Tibial nerve (tissue), 3 donors: Measurements from ENCODE around the genes STX8, TMEM220 and SHISA6.

- PRO-cap = no peak
- RAMPAGE, long total RNA, 3 experiments = no peak in any of the 3 experiments
These were observed 175.0 kb downstream of the NTN1 start for GRCh38 chr17:9196193-9196868.

DNA sequence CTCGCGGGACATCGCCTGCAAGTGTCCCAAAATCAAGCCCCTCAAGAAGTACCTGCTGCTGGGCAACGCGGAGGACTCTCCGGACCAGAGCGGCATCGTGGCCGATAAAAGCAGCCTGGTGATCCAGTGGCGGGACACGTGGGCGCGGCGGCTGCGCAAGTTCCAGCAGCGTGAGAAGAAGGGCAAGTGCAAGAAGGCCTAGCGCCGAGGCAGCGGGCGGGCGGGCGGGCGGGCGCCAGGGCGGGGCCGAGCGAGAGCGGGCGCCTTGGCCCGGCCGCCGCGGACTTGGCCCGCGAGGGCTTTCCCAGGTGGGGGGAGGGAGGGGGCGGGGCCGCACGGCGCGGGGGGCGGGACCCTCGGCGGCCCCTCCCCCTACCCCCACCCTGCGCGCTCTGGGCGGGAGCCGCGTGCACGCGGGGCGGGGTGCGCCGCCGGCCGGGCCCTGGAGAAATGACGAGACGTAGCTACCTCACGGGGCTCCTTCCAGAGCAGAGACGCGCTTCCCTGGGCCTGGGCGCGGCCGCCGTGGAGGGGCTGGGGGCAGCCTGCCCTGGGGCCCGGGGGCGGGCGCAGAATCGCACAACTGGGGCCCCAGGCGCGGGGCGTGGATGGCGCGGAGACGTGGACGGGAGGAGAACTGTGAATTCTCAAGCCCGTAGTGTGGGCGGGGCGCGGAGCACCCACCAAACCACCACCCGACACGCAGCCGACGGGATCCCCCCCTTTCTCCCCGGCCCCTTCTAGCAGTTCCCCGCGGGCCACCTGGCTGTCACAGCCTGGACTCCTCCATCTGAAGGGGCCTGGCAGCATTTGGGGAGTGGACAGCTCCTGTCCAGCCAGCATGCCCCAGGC is 218.7 kb downstream of the NTN1 start:
- PRO-cap = bidirectional peak, plus-strand start at position 428 of the sequence, minus-strand start at position 287 of the sequence
- RAMPAGE, long total RNA, 3 experiments = no peak in any of the 3 experiments

DNA sequence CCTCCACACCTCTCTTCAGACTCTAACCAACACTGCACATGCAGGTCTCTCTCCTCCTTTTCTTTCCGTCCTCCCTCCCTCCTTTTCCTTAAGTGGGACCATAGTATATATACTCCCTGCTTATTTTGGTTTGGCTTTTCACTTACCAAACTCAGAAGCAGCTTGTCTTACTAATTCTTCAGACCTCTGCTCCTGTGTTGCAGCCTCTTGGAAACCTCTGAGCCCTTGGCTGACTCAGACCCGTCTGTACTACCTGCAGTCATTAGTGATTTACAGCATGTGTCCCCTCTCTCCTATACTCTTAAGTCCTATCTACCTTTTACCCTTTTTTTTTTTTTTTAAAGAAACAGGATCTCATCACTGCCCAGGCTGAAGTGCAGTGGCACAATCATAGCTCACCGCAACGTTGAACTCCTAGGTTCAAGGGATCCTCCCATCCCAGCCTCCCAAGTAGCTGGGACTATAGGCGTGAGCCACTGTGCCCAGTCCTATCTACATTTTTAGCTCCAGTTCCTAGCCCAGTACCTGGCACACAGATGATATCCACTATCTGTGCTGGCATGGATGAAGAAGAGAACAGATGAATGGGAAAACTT is 206.9 kb downstream of the STX8 start:
- PRO-cap = no peak
- RAMPAGE, long total RNA, 3 experiments = start-site peak on the minus strand in 1 of 3 experiments, centred at position 520 of the sequence, 13 reads per replicate

- PRO-cap = no peak
- RAMPAGE, long total RNA, 3 experiments = no peak in any of the 3 experiments
These were observed 107.1 kb downstream of the STX8 start for GRCh38 chr17:9468487-9469006.

DNA sequence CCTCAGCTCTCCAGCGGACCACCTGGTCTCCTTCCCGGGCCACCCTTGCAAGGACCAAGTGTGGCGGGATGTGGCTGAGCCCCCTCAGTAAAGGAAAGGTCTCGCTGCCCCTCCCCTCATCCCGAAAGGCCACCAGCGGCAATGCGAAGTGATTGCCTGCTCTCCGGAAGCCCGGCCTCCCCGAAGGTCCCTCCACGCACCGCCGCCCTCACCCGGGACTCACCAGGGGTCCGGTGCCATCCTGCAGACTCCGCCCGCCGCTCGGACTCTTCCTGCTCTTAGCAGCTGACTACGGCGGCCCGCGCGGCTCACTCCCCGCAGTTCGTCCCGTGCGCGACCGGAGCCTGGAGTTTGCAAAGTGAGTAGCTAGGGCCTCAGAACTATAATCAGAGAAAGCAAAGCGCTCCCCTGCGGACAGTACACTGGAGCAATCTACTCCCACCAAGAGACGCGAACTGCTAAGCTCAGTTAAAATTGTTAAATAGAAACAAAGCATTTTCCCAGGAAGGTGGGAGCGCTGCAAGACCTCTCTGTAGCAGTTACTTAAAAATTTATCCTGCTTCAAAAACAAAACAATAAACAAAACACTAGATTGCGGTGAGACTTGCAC is at the start of gene STX8:
Gene STX8 (minus strand): TSS at position 252 of the 610 bp plus-strand sequence.
- PRO-cap = unidirectional peak, minus-strand start at position 271 of the sequence
- RAMPAGE, long total RNA, 3 experiments = start-site peak on the minus strand in 2 of 3 experiments, centred at positions 245 to 249 of the sequence, 28 to 734 reads per replicate

- PRO-cap = no peak
- RAMPAGE, long total RNA, 3 experiments = no peak in any of the 3 experiments
These were observed 536 bp downstream of the USP43 start for GRCh38 chr17:9645833-9646272.

- PRO-cap = no peak
- RAMPAGE, long total RNA, 3 experiments = no peak in any of the 3 experiments
These were observed 10.3 kb downstream of the GSG1L2 start for GRCh38 chr17:9811468-9812069.

- PRO-cap = no peak
- RAMPAGE, long total RNA, 3 experiments = start-site peak on the minus strand in 1 of 3 experiments, at chr17:10062913-10063028 at its widest, 5 reads per replicate
These were observed 135.5 kb downstream of the GAS7 start for GRCh38 chr17:10062688-10063461.

GRCh38 chr17:10074444-10074940 is 123.9 kb downstream of the GAS7 start:
- PRO-cap = no peak
- RAMPAGE, long total RNA, 3 experiments = no peak in any of the 3 experiments

DNA sequence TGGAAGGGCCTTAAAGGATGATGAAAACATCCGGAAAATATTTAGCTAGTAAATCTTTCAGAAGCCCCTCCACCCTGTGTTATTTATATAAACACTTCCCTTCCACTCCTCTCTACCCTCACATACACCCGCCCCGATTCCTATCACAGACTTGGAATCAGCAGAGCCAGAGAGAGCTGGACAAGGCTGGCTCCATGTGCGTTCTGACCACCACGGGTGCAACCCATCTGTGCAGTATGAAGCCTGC is 72.7 kb downstream of the GAS7 start:
- PRO-cap = no peak
- RAMPAGE, long total RNA, 3 experiments = no peak in any of the 3 experiments

DNA sequence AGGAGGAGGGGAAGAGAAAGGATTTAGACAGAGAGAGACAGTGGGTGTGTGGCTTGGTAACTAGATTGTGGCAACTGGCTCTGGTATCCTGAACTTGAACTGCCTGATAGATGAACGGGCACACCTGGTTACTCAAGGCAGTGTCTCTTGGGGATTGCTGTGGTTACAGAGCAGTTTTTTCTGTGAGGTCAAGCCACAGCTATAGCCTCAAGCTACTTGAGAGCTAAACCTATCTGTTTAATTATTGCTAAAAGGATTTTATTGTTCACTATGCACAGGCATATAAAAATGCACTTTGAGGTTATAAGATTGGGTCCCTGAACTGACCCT is 29.8 kb upstream of the MYH2 start:
- PRO-cap = no peak
- RAMPAGE, long total RNA, 3 experiments = no peak in any of the 3 experiments

GRCh38 chr17:10716280-10716809 is 13.5 kb downstream of the TMEM220 start:
- PRO-cap = no peak
- RAMPAGE, long total RNA, 3 experiments = no peak in any of the 3 experiments

DNA sequence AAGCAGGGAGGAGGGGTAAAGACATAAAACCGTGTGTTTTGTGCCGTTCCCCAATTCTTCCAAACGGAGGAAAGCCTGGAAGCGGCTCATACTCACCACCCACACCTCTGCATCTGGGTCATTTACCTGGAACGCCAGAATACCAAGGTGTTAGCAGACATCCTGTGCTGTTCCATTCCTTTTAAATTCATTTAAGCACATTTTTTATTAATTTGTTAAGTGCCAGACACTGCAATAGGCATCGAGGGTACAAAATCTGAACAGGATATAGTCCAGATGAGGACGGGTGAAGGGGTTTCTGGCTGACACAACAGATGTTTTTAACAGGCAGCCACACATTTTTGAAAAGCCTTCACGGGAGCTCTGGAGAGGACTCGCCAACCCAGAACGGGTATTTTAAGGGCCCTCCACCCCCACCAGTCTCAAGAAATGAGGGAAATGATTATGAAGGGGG is 861 bp downstream of the TMEM220 start:
- PRO-cap = no peak
- RAMPAGE, long total RNA, 3 experiments = no peak in any of the 3 experiments

DNA sequence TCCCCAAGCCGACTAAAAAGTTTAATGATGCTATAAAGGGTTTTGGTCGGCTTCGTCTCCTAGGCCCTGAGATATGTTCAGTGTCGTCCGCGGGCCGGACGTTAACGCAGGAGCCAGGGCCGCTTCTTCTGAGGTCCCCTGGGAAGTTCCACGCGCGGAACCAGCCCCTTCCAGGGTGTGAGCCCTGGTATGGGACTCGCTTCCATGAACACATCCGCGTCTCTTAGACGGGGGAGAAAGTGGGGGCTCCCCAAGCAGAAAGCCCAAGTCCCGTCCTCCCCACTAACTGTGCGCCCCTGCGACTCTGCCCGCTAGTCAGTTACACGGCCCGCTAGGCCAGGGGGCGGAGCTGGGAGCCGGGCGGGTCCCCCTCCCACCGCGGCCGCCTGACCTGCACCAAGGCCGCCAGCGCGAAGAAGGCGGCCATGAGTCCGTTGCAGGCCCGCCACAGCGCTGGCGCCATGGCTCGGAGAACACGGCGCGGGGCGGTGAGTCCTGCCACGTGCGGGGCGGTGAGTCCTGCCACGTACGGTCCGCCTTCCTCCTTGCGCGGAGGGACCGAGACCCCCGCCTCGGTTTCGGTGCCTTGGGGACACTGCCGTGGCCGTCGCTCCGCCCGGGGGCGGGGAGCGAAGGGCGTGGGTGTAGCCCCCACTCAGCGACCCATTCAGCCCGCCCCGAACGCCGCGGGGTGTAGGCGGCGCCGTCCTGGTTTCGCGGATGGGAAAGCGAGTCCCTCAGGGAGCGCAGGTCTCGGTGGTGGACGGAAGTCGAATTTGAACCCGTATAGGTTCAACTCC is at the start of gene TMEM220:
Gene TMEM220 (minus strand): TSS at position 635 of the 800 bp plus-strand sequence.
- PRO-cap = bidirectional peak, plus-strand start at position 399 of the sequence, minus-strand start at position 306 of the sequence; bidirectional peak, plus-strand start at position 740 of the sequence, minus-strand start at position 616 of the sequence
- RAMPAGE, long total RNA, 3 experiments = start-site peak on the plus strand in 1 of 3 experiments, centred at position 393 of the sequence, 14 reads per replicate; start-site peak on the minus strand in 1 of 3 experiments, centred at position 621 of the sequence, 26 reads per replicate

DNA sequence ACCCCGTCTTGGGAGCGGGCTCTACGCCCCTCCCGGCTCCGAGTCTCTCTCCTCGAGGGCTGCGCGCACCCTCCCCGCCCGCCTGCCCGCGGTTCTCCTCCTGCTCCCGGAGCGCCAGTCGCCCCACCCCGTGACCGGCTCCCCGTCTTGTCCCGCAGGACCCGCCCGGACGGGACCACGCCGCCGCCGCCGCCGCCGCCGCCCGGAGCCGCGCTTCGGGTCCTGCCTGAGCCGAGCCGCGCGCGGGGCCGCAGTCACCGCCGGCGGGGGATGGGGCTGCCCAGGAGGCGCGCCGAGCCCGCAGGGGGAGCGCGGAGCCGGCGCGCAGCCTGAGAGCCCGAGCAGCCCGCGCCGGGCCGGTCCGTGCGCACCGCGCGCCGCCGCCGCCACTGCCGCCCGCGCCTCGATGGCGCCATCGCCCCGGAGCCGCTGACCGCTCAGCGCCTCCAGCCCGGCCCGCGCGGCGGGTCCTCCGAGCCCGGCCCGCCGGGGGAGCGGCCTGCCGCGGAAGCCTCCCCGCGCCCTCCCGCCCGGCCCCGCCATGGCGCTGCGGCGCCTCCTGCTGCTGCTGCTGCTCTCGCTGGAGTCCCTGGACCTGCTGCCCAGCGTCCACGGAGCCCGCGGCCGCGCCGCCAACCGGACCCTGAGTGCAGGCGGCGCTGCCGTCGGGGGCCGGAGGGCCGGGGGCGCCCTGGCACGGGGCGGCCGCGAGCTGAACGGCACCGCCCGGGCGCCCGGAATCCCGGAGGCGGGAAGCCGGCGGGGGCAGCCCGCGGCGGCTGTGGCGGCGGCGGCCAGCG is at the start of gene SHISA6:
Gene SHISA6 (plus strand): TSS at position 332 of the 800 bp plus-strand sequence.
- PRO-cap = no peak
- RAMPAGE, long total RNA, 3 experiments = no peak in any of the 3 experiments

DNA sequence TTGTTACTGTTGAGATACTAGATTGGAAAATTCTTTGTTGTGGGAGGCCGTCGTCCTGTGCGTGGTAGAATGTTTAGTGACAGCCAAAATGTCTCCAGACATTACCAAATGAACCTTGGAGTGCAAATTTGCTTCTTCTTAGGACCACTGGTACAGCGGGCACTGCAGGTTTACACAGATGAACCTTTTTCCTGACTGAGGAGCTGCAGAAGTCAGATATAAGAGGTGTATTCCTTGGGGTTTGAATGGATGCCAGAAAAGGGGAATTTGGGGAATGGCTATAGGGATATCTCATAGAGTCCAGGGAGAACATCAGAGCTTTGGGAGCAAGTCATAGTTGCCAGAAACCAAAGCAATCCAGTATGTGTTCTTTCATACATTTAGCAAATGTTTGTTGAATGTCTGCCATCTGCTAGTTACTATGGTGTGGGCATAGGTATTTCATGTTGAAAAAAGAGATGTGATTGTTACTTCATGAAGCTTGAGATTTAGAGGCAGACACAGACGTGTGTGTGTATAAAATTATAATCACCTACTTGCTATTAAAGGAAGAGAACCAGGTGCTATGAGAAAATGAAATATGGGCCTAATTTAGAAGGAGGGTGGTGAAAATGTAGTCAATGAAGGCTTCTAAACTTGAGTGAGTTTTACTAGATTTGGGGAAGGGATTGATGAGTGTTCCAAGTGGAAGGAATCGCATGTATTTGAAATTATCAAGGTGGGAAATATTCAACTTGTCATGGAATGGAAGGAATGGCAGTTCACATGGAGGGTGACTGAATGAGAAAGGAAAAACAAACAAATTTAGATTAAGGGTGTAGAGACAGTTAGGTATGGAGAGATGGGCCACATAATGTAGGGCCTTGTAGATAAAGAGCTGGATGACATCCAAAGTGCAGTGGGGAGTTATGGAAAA is 47.0 kb downstream of the MAP2K4 start:
- PRO-cap = no peak
- RAMPAGE, long total RNA, 3 experiments = start-site peak on the plus strand in 2 of 3 experiments, centred at positions 575 to 820 of the sequence, 5 to 9 reads per replicate

GRCh38 chr17:12489704-12490060 is 176.0 kb upstream of the MYOCD start:
- PRO-cap = unidirectional peak, plus-strand start at chr17:12490003
- RAMPAGE, long total RNA, 3 experiments = no peak in any of the 3 experiments

DNA sequence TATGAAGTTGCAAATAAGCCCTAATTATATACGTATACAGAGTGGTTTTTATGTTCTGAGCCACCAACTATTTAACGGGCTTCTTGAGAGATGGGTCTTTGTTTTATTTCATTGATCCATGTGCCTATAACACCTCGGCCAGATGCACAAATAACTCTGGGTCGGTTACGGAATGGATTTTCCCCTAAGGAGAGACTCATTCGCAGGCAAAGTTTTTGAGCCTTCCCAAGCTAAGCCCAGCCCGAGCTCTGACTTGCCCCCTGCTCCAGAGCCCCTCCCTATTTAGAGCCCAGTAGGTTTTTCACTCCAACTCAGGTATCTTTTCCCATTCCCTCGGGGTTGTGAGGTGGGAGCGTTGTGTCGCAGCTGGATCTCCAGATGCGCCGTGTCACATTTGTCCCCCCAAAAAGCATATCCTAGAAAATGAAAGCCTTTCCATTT is 841 bp upstream of the MYOCD start:
- PRO-cap = no peak
- RAMPAGE, long total RNA, 3 experiments = no peak in any of the 3 experiments

DNA sequence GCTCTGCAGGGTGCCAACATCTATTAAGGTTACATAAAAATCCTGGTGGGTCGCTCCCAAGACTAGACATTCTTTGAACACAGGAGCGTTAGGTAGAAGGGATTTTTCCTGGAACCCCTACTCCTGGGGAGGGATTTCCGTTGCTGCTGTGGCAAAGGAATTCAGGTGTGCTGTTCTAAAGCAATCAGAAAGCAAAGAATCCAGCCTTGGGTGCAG is 1.3 kb downstream of the ARHGAP44 start:
- PRO-cap = no peak
- RAMPAGE, long total RNA, 3 experiments = no peak in any of the 3 experiments

DNA sequence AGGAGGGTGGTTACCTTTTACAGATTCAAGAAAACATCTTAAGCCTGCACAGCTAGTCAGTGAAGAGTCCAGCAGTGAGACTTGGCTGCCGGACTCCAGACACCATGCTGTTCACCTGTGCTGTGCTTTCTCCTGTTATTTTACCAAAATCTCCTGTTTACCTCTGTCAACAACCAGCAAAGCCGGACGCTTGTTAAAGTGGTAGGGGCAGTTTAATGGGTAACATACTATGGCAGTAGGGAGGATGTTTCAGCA is 41.8 kb downstream of the ARHGAP44 start:
- PRO-cap = no peak
- RAMPAGE, long total RNA, 3 experiments = no peak in any of the 3 experiments